Measurements from ENCODE around the genes PMVK, LENEP and EFNA4.

- PRO-cap: no peak
Measured at GRCh38 chr1:154334163-154334967, 9.0 kb downstream of the ATP8B2 start.

GRCh38 chr1:154342695-154343451, 17.5 kb downstream of the ATP8B2 start:
- PRO-cap: no peak

DNA sequence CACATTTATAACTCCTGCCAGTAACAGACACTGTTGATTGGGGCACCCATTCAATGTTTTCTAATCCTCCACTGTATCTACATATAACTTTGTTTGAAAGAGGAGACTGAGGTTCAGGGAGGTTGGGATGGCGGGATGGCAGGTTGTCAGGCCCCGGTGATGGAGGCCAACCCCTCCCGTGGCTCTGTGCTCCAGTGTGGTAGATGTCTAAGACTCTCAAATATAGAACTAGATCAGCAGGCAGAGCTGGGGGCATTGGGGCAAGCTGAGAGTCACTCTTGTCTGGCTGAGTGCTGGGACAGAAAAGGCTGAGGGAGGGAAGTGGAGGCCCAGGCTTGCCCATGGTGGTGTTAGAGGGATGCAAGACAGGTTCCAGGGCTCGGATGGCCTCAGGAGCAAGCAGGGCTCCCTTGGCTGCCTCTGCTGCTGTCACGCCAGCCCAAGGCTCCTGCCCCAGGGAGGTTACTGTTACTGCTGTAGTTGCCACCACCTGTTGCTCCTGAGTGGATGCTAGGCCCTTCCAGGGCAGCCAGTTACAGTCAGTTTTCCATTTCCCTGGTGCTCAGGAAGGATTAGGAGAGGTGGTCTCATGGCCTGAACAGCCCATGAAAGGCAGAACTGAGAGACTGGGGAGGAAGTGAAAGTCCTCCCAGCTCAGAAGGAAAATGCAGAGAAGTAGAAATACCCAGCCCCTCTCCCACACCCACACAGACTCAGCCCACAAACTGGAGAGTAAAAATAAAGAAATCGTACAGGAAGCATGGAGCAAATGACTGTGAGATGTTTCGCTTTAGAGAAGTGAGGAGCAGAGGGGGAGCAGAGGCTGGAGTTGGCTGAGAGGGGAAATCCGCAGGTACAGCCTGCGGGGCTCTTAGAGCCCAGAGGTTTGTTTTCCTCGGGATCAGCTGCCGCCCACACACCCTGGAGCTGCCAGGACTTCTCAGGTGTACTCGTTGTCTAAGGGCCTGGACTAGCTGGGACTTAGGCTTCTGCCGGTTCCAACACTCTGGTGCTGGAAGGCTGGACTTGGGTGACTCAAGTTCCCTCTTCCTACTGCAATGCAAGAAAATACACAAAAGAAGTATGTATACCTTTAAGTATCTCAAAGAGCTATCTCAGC, 2.1 kb downstream of the IL6R start:
- PRO-cap: bidirectional peak, plus-strand start at position 793 of the sequence, minus-strand start at position 628 of the sequence; unidirectional peak, minus-strand start at position 1,011 of the sequence

- PRO-cap: no peak
Measured at GRCh38 chr1:154418048-154419180, 13.3 kb downstream of the IL6R start.

DNA sequence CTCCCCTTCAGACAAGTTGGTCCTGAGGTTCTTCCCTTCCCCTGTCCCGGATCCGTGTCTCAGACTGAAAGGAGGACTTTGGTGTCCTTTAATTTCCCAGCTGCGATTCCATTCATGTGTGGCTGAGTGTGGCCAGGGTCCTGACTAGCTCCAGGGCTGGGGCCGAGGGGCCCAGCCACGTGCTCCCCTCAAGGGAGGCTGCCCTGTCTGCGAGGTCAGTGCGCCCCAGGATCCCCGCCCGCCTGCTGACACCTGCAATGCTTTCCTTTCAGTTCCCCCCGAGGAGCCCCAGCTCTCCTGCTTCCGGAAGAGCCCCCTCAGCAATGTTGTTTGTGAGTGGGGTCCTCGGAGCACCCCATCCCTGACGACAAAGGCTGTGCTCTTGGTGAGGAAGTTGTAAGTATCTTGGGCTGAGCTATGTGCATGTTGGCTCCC, 25.1 kb downstream of the IL6R start:
- PRO-cap: no peak

GRCh38 chr1:154463545-154464085, 38.4 kb upstream of the TDRD10 start:
- PRO-cap: no peak

DNA sequence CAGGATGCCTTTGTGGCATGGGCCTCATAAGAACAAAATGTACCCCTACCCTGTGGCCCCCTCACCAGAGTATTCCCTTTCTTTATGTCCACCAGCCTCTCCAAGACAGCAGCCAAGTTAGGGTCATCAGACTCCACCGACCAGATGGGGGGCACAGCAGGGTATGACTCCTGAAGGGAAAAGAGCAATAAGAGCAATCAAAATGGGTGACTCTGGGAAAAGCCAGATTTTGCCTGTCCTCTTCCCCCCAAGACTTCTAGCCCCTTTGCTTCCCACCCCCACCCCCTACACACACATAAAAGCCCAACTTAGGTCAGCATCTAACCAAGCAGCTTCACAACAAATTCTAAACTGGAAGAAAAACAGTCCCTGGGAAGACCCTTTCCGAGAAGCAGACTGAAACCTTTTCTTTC, 2.7 kb downstream of the UBE2Q1 start:
- PRO-cap: no peak

- PRO-cap: no peak
Measured at GRCh38 chr1:154730062-154730764, 122.2 kb upstream of the ADAR start.

- PRO-cap: no peak
Measured at GRCh38 chr1:154865187-154865921, 4.7 kb downstream of the KCNN3 start.

- PRO-cap: bidirectional peak, plus-strand start at chr1:154936589, minus-strand start at chr1:154936619; bidirectional peak, plus-strand start at chr1:154937356, minus-strand start at chr1:154936937
Measured at GRCh38 chr1:154936338-154937131, at the start of gene PMVK. Gene PMVK, minus strand, starts transcription at chr1:154936719.

GRCh38 chr1:154951892-154952732, 3.8 kb downstream of the PBXIP1 start:
- PRO-cap: no peak

- PRO-cap: no peak
Measured at GRCh38 chr1:154992858-154993678, at the start of gene LENEP. Gene LENEP, plus strand, starts transcription at chr1:154993586.

DNA sequence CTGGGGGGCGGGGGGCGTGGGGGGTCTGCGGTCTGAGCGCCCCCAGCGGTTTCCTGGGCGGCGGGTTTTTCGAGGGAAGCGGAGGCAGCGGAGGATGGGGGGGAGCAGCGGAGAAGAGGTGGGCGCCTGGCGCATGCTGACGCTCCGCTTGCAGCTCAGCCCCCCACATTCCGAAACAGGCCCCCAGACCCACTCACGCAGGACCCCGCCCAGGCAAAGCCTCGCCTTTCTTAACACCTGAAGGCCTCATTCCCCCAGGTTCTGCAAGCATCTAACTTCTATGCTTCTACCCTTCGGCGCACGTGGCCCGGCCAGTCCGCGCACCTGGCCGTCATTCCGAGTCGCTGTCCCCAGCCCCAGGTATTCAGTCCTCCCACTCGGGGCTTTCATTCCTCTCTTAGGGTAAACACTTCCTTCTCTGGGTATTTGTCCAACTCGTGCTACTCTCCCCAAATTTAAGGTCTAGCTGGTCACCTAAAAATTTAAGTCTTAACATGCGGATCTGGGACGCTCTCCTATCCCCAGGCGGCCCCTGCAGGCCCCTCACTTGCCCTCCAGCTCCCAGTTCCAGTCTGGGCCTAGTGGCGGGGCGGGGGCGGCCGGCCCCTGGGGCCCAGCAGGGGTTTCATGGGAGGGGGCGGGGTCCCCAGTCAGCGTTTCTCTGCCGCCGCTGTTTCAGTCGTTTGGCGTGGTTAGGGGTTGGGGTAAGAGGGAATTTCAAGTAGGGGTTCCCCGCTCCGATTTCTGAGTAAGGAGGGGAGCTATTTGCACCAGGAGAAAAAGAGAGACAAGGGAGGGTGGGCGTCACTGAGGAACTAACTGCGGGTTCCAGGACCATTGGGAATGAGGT, 2.8 kb upstream of the ZBTB7B start:
- PRO-cap: no peak

DNA sequence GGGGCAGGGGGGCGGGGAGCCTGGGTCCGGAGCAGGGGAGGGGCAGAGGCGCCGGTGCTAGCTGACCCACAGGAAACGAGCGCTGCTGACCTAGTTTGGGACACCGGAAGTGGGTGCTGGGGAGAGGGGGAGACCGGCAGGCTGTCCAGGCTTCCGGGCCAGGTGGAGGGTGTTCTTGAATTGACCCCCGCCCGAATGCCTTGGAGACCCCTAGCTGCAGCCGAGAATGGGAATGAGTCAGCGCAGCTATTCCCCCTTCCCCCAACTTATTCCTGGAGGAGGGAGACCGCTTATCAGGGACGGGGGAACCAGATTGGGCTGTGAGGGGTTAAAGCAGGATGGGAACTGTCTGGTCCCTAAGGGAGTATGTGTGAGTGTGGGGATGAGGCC, 1.5 kb downstream of the ZBTB7B start:
- PRO-cap: bidirectional peak, plus-strand start at position 119 of the sequence, minus-strand start outside the sequence

- PRO-cap: no peak
Measured at GRCh38 chr1:155007348-155007840, 4.8 kb downstream of the ZBTB7B start.

- PRO-cap: unidirectional peak, minus-strand start at chr1:155051928; bidirectional peak, plus-strand start at chr1:155052386, minus-strand start at chr1:155052241
Measured at GRCh38 chr1:155051777-155052812, 979 bp downstream of the ADAM15 start.

- PRO-cap: unidirectional peak, plus-strand start at chr1:155063753
Measured at GRCh38 chr1:155063418-155064777, at the start of gene EFNA4. Gene EFNA4, plus strand, starts transcription at chr1:155063740.

GRCh38 chr1:155081056-155081500, 2.4 kb downstream of the EFNA3 start:
- PRO-cap: no peak

GRCh38 chr1:155082940-155083669, 4.5 kb downstream of the EFNA3 start:
- PRO-cap: no peak

- PRO-cap: no peak
Measured at GRCh38 chr1:155186116-155187281, 12.8 kb downstream of the TRIM46 start.

Measured in right common carotid artery plus branches (tissue), 1 donor.